ENCODE measurements around the genes SCYGR7, FBXO36 and SP100.

DNA sequence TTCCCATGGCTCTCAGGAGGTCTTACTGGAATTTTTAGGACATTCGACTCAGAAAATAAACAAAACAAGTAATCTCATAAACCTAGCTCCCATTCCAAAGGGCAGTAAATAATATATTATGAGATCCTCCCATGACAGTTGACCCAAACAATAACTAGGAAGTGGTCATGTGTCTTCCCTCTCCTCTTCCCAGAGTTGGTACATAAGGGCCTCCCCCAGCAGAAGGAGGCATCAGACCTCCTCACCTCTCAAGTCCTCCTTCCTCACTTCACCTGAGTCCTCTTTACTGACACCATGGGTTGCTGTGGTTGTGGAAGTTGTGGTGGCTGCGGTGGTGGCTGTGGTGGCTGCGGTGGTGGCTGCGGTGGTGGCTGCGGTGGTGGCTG lies at the start of gene SCYGR7:
SCYGR7 (plus strand) TSS at position 295 of the 386 bp plus-strand sequence.
- PRO-cap: no peak

DNA sequence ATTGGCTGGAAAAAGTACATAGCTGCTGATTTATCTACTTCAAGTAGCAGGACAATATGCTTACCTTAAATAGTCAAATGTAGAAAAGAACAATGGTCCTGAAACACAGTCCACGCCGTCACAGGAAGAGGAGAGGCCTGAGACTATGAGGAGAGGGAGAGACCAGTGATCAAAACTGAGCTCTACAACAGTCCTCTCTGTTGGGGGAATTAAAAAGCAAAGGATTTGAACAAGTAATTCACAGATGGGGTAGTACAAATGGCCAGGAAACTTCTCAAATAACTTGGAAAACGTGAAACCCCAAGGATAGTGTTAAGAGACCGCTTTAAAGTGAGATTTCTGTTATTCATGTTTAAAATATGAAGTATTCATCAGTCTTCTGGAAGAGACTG lies 20.1 kb downstream of the SCYGR8 start:
- PRO-cap: no peak

DNA sequence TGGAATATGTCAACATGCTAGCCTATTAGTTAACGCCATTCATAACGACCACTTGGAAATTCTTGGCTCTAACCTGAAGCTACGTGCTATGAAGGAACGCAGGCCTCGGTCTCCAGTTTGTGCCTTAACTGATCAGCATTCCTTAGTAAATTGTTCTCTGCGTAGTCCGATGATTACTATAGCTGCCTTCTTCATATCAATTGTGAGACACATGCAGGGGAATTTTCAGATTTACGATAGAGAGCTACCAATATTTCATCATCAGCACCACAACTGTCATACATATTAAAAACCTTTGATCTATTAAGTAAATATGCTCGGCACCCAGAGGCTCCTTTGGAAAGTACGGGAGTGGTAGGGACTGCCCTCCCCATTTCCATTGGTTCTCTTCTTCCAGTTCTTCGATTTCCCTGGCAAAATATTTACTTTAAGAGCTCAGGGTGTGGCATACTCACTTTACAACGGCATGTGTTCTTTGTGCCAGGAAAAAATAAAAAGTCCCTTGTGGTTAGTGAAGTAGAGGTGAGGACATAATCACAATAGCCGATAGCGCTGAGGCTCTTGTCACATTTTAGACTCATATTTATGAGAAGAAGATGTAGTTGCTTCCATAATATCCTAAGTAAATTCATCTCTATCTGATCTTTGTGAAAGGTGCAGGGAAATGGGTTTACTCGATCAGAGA lies 17.3 kb upstream of the CCL20 start:
- PRO-cap: no peak

- PRO-cap: no peak
Observed at GRCh38 chr2:227863114-227863706, 8.2 kb upstream of the DAW1 start.

DNA sequence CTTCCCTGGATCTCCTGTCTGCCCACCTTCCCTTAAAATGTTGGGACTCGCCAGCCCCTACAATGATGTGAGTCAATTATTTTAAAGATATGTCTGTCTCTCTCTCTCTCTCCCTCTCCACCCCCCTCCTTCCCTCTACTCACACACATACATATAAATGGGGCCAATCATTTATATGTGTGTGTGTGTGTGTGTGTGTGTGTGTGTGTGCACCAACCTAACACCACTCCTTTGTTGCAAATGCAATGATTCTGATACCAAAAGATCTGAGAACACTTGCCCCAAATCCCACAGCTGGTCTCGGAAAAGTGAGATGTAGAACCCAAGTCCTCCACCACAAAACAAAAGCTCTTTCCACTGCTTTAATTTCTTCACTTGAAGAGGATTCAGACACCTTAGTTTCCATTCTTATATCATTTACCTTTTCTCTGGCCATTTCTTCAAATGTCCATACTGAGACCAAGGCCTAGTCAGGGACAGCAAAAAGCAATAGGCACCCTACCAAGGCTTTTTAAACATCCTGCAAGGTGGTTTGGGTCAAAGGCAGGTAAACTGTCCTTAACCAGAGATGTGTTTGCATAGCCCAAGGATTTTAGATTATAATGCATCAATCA lies 235.6 kb downstream of the PID1 start:
- PRO-cap: no peak

DNA sequence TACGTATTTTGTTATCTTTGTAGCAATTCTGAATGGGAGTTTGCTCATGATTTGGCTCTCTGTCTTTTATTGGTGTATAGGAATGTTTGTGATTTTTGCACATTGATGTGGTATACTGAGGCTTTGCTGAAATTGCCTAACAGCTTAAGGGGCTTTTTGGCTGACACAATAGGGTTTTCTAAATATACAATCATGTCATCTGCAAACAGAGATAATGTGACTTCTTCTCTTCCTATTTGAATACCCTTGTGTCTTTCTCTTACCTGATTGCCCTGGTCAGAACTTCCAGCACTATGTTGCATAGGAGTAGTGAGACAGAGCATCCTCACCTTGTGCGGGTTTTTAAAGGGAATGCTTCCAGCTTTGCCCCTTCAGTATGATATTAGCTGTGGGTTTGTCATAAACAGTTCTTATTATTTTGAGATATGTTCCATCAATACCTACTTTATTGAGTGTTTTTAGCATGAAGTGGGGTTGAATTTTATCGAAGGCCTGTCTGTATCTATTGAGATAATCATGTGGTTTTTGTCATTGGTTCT lies 192.9 kb downstream of the PID1 start:
- PRO-cap: no peak

- PRO-cap: no peak
Observed at GRCh38 chr2:229255705-229256462, 15.2 kb downstream of the PID1 start.

- PRO-cap: no peak
Observed at GRCh38 chr2:229410950-229411365, 139.9 kb upstream of the PID1 start.

DNA sequence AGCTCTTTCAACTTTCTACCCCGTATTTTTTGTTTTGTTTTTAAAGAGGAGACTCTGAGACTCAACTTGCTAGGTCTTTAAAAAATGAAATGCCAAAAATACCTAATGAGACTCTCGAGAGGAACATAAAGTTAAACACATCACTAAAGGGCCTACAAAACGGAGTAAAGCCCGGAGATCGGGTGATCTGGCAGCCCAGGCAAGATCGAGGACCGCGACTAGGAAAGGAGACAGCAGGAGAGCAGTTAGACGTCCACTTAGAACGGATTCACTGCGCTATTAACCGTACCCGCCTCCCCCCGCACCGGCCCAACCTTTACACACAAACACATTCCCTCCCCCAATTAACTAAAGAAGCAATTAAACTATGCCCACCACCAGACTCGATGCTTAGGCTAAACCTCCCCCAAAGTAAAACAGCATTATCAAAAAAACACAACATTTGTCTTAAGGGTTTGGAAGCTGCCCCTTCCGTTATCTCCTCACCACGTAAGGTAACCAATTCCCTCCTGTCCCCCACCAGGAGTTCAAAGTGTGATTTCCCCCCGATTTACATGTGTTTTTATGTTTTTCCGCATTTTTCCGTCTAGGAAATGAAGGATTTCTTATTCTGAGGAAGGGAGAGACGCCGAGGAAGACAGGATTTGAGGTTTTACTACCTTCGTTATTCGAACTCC lies 1.5 kb downstream of the TRIP12 start:
- PRO-cap: no peak

DNA sequence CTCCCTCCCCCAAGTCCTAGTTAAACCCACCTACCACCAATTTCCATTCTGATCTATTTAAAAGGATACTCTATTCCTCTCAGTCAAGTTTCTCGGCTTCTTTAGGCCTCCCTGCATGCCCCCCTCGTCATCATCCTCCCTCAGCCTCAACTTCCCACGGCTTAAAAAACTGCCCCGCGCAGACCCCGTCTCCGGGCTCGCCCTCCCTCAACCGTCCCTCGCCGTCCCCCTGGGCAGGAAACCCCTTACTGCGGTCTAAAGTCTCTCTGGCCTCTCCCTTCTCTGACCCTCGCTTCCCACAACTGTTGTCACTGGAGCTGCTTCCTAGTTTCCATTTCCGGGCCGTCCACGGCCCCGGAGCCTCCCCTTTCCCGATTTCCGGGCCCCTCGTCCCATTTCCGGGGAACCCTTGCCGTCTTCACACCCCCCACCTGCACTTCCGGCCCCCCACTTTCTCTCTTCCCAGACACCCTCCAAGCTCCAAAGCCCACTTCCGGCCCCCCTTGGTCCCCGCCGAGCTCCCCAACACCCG lies 721 bp downstream of the TRIP12 start:
- PRO-cap: bidirectional peak, plus-strand start at position 436 of the sequence, minus-strand start at position 284 of the sequence

GRCh38 chr2:229922347-229922672 lies at the start of gene FBXO36:
Gene FBXO36 (plus strand): TSS chr2:229922503.
- PRO-cap: bidirectional peak, plus-strand start at chr2:229922491, minus-strand start at chr2:229922228

DNA sequence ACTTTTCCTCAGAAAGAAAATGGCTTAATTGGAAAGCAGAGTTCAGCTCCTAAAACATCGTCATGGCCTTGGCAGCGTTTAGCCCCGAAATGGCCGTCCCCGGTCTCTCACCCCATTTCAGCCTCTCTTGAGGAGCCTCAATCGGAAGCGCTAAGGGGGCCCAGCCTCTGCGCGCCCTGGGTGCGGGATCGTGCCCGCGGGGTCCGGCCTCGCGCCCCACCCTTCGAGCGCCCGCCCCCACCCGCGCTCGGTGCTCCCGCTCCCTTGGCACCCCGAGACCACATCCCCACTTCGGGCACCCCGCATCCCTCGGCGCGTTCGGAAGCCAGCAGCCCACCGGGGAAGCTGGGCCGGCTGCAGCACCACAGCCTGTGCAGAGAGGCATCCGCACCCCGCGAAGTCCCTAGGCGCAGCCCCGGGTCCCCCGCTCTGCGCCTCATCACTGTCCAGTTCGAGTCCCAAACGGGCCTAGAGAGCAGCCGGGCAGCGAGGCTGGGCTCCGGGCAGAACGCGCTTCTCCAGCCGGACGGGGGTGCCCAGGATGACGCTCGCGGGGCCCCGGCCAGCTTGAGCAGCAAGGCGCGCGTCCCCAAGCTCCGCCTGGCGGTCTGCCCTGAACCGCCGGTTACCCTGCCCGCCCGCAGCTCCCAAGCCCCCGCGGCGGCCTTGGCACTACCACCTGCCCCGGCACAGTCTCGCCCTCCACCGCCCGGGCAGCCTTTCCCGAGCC lies 864 bp downstream of the SLC16A14 start:
- PRO-cap: no peak

DNA sequence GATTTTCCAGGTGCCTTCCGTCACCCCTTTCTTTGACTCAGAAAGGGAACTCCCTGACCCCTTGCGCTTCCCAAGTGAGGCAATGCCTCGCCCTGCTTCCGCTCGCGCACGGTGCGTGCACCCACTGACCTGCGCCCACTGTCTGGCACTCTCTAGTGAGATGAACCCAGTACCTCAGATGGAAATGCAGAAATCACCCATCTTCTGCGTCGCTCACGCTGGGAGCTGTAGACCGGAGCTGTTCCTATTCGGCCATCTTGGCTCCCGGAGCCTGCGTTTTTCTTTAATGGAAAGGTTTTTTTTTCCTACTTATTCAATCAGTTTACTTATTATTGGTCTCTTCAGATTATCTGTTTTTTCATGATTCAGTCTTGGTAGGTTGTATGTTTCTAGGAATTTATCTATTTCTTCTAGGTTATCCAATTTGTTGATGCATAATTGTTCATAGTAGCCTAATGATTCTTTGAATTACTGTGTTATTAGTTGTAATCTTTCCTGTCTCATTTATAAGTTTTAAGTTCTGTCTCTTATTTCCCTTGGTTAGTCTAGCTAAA lies 15.3 kb downstream of the SP140L start:
- PRO-cap: no peak

GRCh38 chr2:230398694-230399388 lies 17.2 kb upstream of the SP100 start:
- PRO-cap: no peak

GRCh38 chr2:230415713-230416847 lies at the start of gene SP100:
Gene SP100 (plus strand): TSS chr2:230416201.
- PRO-cap: bidirectional peak, plus-strand start at chr2:230416220, minus-strand start at chr2:230416140; bidirectional peak, plus-strand start at chr2:230416631, minus-strand start at chr2:230416557

DNA sequence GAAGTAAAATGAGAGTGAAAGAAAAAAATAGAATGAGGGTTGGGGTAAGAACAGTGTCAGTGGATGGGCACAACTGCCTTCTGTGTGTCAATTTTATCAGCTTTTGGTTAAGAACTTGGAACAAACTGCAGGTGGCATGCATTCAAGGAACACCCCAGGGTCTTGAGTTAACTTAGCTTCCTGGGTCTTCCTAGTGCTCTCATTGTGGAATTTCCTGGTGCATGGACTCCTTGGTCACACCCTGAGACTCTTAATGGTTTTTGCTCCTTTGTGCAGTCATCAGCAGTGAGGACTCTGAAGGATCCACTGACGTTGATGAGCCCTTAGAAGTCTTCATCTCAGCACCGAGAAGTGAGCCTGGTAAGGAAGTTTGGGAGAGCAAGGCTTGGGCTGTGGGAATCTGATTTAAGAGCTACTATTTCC lies 46.2 kb downstream of the SP100 start:
- PRO-cap: no peak

GRCh38 chr2:230469972-230470285 lies 53.9 kb downstream of the SP100 start:
- PRO-cap: no peak

DNA sequence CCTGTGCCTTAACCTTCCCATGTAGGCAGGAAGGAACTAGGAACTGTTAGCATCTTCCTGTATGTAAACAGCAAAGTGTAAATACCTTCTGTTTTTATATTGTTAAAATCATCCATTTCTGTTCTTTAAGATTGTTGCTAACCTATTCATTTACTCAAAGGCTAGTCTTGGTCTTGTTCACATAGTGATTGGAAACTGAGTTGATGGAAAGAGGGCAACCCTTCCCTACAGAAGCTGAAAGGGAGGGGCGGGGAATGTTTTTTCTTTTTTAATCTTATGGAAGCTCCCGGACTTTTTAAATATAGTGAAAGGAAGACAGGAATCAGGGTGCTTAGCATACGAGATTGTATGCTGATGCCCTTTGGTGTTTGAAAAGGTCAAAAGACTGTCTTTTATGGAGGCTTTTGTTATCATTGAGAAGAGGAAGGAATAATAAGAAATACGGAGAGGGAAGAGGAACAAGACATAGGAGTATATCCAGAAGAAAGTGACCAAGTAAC lies 14.0 kb downstream of the CAB39 start:
- PRO-cap: no peak

DNA sequence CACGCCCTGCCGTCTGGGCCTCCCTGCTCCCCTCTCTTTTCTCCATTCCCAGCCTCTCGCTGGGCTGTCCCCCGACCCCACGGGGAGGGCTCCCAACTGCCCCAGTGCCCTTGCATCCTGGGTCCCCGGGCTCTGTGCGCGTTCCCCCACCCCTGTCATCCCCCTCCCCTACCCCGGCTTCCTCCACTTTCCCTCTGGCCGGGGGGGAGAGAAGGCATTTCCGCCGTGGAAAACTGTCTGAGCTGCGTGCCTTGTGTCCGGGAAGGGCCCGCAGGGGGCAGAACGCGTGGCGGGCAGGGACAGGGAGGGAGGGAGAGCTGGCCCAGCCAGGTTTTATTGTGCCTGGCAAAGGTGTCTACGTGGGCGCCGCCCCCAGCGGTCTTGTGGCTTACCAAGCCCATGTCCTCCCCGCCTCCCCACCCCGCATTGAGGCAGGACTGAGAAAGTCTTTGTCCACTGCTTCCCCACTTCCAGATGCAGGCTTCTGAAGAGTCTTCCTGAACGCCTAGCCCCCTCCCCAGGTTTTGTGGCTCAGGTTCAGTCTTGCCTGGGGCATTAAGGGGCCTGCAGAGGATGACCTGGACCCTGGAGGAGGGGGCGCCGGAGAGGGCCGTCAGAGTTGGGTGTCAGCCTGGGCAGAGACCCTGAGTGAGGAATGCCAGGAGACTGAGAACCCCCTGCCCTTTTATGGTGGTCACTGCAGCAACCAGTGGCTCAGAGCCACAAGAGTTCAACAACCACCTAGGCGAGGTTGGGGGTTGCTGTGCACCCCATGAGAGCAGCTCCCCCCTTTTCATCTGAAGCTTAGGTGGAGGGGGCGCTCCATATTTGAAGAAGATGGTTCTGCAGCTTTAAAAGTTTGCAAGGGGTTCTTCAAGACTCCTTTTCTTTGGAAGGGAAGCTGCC lies 1.3 kb downstream of the ITM2C start:
- PRO-cap: no peak

- PRO-cap: no peak
Observed at GRCh38 chr2:230878769-230879289, 14.1 kb downstream of the ITM2C start.